Cytotoxic T cell (primary cell): ENCODE measurements around a stretch of chr4.

- PRO-cap, 2 experiments, result no peak in any of the 2 experiments
These were observed 29.8 kb upstream of the HTT start for GRCh38 chr4:3044702-3045144.

GRCh38 chr4:3074795-3075837 lies 635 bp downstream of the HTT start:
- PRO-cap, 2 experiments, result peak in 2 of 2 experiments; most common plus-strand start chr4:3075503 (in 1); most common minus-strand start chr4:3075526 (in 2)

GRCh38 chr4:3082609-3083025 lies 8.1 kb downstream of the HTT start:
- PRO-cap, 2 experiments, result no peak in any of the 2 experiments

GRCh38 chr4:3134167-3134877 lies 59.8 kb downstream of the HTT start:
- PRO-cap, 2 experiments, result no peak in any of the 2 experiments

GRCh38 chr4:3223647-3224487 lies 25.1 kb upstream of the MSANTD1 start:
- PRO-cap, 2 experiments, result no peak in any of the 2 experiments

GRCh38 chr4:3387574-3388597 lies 53.9 kb upstream of the HGFAC start:
- PRO-cap, 2 experiments, result no peak in any of the 2 experiments

GRCh38 chr4:3389242-3389948 lies 52.4 kb upstream of the HGFAC start:
- PRO-cap, 2 experiments, result no peak in any of the 2 experiments

- PRO-cap, 2 experiments, result peak in 2 of 2 experiments; most common plus-strand start chr4:3397349 (in 2)
These were observed 44.7 kb upstream of the HGFAC start for GRCh38 chr4:3396836-3397697.

- PRO-cap, 2 experiments, result no peak in any of the 2 experiments
These were observed 36.7 kb upstream of the HGFAC start for GRCh38 chr4:3405157-3405372.

DNA sequence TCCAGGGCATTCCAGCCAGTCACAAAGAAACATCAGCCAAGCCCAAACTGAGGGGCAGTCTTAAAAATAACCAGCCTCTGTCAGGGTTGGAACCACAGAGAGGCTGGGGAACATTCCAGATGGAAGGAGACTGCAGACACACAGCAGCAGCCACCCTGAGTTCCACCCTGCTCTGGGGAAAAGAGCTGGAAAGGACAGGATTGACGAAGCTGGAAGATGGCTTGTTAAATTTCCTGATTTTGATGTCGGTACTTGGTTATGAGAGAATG lies 36.5 kb upstream of the HGFAC start:
- PRO-cap, 2 experiments, result no peak in any of the 2 experiments

DNA sequence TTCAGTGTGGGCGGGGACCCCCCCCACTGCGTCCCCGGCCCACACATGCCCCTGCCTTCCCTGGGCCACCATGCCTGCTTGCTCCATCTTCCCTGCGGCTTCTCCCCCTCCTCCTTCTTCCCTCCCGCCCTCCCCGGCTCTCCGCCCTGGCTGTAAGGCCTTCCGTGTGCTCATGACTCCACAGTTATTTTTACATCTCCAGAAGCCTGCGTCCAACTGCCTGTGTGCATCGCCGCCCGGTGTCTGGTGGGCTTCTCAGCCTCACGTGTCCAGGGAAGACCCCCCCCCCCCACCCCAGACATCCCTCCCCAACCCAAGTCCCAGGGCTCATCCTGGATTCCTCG lies 4.0 kb downstream of the DOK7 start:
- PRO-cap, 2 experiments, result no peak in any of the 2 experiments

- PRO-cap, 2 experiments, result no peak in any of the 2 experiments
These were observed 20.3 kb downstream of the DOK7 start for GRCh38 chr4:3483129-3483993.

GRCh38 chr4:3580918-3581365 lies 48.7 kb upstream of the LRPAP1 start:
- PRO-cap, 2 experiments, result no peak in any of the 2 experiments

DNA sequence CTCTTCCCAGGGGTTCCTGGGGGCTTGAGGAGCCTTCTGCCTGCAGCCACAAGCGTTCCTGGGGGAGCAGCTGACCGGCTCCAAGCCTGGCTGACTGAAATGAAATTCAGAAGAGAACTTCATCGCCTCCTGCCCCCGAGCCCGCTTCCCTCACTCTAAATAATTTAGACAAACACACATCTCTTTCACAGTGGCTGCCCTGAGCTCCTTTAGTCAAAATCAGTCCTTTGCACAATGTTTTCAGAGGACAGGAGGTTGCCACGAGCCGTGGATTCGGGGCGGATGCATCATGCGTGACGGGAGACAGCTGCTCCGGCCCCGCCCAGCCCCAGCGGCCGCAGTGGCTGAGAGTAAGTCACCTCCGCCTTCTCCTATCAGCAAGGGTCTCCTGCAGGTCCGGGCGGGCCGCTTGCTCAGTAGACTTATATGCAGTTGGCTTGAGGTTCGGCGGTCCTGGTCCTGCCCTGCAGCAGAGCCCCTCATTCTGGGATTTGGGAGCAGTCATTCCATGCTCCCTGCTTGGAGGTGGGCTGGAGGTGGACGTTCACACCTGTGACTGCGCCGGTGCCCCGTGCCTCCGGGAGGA lies 86.5 kb upstream of the ADRA2C start:
- PRO-cap, 2 experiments, result no peak in any of the 2 experiments

DNA sequence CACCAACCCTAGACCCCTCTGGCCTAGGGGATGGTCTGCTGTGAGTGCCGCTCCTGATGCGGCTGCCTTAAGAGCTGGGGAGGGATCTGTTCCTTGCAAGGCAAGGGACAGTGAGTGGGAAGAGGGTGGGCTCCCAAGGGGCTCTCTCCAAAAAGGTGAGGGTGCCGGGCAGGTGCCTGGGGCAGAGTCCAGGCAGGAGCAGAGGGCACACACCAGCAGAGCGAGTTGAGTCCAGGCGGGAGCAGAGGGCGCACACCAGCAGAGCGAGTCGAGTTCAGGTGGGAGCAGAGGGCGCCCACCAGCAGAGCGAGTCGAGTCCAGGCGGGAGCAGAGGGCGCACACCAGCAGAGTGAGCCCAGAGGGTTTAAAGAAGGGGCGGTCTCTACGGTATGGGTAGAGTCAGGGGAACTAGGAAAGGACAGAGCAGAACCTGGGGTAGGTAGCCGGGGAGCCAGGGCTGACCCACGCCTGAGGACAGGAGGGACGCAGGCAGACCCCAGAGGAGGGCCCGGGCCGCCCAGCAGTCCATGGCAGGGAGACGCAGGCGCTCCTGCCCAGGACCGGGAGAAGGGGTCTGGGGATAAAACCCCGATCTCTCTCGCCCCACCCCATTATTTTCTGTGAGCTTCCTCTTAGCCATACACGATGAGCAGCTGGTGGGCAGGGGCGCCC lies 22.0 kb upstream of the ADRA2C start:
- PRO-cap, 2 experiments, result no peak in any of the 2 experiments

- PRO-cap, 2 experiments, result no peak in any of the 2 experiments
These were observed 6.8 kb upstream of the ADRA2C start for GRCh38 chr4:3759395-3759698.

DNA sequence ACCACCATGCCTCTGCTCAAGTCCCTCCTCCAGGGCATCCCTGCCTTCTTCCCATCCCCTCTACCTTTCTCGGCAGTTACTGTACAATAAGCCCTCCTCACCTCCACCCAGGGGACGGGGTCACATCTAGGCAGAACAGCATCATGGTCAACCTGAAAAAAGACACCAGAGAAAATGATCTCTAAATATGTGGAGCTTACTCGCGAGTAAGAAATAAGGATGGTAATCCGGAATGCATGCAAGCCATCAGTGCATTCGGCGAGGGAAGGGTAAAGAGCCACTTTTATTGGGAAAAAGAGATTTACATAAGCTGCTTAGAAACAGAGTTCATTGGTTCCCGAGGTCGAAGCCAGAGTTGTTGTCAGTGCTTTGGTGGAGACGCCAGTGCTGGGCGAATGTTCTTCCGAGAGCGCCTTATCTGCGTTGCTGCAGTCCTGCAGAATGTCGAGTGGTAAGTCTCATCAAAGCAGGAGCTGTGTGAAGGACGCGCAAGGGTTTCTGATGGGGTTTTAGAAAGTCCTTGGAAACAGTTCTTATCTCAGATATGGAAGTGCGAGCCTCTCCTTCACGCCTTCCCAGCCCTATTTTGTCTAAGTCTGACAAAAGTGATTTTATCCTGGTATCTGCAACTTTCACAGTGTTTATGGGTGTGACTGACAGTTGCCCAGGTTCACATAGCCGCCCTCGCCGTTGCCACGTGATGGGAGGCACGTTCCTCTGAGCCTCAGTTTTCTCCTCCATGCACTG lies 47.5 kb upstream of the NSG1 start:
- PRO-cap, 2 experiments, result no peak in any of the 2 experiments

- PRO-cap, 2 experiments, result no peak in any of the 2 experiments
These were observed 5.6 kb downstream of the NSG1 start for GRCh38 chr4:4392243-4393088.

GRCh38 chr4:4672974-4673203 lies 131.0 kb upstream of the STX18 start:
- PRO-cap, 2 experiments, result no peak in any of the 2 experiments

- PRO-cap, 2 experiments, result no peak in any of the 2 experiments
These were observed 144.1 kb upstream of the STX18 start for GRCh38 chr4:4686047-4686287.